ENCODE measurements around the gene PTPN5.

DNA sequence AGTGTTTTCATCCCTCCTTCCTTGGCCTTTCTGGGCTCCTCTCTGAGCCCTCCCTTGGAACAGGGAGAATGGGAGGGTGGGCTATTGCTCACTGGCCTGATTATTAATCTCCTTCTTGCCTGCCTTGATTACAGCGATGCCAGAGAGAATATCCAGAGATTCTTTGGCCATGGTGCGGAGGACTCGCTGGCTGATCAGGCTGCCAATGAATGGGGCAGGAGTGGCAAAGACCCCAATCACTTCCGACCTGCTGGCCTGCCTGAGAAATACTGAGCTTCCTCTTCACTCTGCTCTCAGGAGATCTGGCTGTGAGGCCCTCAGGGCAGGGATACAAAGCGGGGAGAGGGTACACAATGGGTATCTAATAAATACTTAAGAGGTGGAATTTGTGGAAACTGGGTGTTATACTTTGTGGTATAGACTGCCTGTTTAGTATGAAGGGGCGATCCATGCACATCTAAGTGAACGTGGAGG, 3.6 kb downstream of the SAA1 start:
- PRO-cap: no peak
- RAMPAGE, long total RNA, 2 experiments: no peak in any of the 2 experiments

GRCh38 chr11:18311765-18312529, 10.0 kb downstream of the HPS5 start:
- PRO-cap: no peak
- RAMPAGE, long total RNA, 2 experiments: start-site peak on the minus strand in 1 of 2 experiments, at chr11:18312036-18312084 at its widest, 143 reads per replicate

- PRO-cap: no peak
- RAMPAGE, long total RNA, 2 experiments: no peak in any of the 2 experiments
Observed at GRCh38 chr11:18383953-18384909, 10.1 kb upstream of the LDHA start.

- PRO-cap: no peak
- RAMPAGE, long total RNA, 2 experiments: no peak in any of the 2 experiments
Observed at GRCh38 chr11:18398871-18399323, 4.5 kb downstream of the LDHA start.

- PRO-cap: no peak
- RAMPAGE, long total RNA, 2 experiments: no peak in any of the 2 experiments
Observed at GRCh38 chr11:18588215-18588587, 333 bp downstream of the UEVLD start.

DNA sequence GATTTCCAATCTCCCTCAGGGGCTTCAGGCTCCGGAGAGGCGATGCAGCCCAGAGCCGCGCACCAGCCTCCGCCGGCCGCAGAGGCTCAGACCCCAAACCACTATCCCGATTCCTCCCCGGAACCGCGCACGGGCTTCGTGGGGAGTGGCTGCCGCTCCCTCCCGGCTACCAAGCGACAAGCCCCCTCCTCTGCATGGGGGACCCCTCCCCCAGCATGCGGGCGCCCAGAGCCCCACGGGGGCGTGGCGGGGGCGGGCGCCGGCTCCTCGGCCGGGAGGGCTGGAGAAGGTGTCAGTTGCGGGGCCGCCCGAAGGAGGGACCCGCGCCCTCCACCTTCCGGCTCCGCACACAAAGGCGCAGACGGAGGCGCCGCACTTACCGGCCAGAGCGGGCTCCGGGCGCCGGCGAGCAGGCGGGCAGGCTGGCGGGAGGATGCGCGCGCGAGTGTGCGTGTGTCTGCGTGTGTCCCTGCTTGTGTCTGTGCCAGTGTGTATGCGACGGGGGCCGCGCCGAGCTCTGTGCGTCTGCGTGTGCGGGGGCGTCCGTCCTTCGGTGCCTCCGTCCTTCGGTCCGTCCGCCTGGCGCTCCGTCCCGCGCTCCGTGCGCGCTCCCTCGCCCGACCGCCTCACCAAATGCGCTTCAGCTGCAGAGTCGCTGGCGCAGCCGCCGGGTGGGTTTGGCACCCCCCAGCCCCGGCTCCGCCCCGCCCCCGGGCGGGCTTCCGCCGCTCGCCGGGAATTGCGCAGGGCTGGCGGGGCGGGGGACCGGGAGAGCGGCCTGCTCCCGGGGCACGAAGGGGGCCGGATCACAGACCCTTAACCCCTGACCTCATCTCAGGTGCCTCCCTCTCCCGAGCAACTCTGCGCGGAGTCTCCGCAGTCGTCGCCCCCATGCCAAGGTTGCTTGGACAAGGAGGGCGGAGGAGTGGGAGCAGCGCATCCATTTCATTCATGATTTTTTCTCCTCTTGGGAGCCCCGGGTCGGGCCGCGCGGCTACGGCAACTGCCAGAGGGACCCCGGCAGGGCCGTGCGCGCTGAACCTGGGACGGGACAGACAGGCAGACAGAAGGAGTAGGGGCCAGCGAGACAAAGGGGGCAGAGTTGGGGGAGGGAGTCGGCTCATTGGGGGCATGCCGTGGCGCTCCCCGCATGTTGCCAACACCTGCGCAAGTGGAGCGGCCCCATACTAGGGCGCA, at the start of gene PTPN5:
Gene PTPN5, minus strand, starts transcription at position 654 of the 1,197 bp plus-strand sequence.
- PRO-cap: unidirectional peak, minus-strand start at position 631 of the sequence
- RAMPAGE, long total RNA, 2 experiments: start-site peak on the minus strand in 1 of 2 experiments, centred at position 669 of the sequence, 8 reads per replicate

- PRO-cap: no peak
- RAMPAGE, long total RNA, 2 experiments: no peak in any of the 2 experiments
Observed at GRCh38 chr11:19135347-19136467, 18.7 kb downstream of the ZDHHC13 start.

GRCh38 chr11:19218714-19219392, 17.1 kb upstream of the CSRP3 start:
- PRO-cap: no peak
- RAMPAGE, long total RNA, 2 experiments: no peak in any of the 2 experiments

GRCh38 chr11:19243082-19243541, 2.4 kb upstream of the E2F8 start:
- PRO-cap: no peak
- RAMPAGE, long total RNA, 2 experiments: no peak in any of the 2 experiments

- PRO-cap: no peak
- RAMPAGE, long total RNA, 2 experiments: no peak in any of the 2 experiments
Observed at GRCh38 chr11:19345499-19346128, 104.9 kb upstream of the E2F8 start.

- PRO-cap: no peak
- RAMPAGE, long total RNA, 2 experiments: no peak in any of the 2 experiments
Observed at GRCh38 chr11:19350324-19351352, 109.9 kb upstream of the E2F8 start.

DNA sequence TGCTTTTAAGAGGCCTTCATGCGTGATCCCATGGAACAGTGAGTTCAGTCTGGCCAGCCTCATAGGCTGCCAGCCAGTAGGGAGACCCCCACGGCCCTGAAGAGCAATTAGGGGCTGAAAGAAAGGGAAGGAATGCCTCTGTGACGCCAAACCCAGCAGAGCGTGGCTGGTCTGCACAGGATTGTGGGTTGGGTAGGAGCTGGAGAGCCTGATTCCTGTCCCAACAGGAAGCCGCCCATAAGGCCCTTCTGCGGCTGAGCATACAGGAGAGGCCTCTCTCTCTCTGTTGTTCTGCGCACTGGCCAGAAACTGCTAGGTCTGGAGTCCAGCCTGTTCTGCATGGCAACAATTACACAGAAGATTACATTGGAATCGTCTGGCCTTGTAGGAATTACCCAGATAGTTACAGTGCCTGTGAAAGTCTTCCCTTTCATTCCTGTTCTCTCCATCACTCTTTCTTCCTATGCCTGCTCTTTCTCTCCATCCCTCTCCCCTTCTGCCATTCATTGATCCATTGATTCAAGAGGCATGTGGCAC, 181.6 kb upstream of the E2F8 start:
- PRO-cap: no peak
- RAMPAGE, long total RNA, 2 experiments: no peak in any of the 2 experiments

DNA sequence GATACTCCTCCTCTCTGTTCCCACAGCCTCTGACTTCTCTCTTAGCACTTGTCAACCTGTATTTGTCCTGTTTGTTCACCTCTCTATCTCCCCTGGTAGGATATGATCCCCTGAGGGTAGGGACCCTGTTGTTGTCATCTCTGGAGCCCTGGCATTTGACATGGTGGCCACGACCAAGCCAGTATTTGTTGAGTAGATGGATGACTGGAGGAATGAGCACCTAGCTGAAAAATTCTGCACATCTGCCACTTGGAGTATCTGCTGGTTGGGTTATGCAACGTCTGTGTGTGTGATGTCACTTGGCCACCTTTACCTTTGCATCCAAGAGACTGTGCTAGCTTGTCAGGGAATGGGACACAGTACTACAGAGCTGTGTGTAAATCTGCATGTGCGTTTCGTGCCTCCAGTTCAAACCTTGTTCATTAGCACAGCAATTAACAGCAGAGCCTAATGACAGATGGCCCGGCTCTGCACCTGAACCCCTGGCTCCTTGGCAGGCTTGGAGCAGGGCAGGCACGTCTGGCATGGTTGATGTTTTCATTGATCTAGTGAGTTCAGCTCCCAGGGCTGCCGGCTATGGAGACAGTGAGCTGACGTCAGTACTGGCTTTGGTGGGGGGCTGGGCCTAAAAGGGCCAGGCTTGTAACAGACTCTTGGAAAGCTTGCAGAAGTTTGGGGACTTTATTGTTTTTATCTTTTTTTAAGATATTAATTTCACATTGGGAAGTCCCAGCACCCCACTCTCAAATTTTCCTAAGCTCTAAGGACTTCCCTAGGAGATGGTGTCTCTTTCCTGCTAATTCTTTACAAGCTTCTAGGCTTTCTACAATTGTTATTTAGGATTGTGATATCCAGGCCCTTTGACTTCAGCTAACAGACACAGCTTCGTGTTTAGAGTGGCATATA, 188.4 kb upstream of the NAV2 start:
- PRO-cap: no peak
- RAMPAGE, long total RNA, 2 experiments: no peak in any of the 2 experiments

DNA sequence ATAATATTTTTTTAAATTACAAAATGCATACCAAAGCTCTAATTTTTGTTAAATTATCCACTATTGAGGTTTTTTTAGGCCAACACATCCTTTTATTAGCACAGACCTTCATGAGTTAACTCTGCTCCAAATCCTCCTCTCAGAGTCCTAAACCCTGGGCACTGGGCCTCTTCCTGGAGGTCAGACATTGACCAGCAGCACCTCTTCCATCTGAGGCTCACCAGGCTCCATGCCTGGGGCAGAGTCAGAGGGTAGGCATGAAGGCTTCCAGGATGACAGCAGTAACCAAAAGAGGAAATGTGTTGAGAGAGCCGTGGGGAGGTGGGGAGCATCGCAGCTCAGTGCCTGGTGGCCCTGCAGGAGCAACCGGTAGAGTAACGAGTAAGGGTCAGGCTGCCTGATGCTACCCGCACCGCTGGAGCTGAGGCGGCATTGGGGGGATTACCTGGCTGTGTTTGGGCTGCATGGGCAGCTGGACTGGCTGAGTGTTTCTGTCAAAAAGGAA, 9.5 kb upstream of the NAV2 start:
- PRO-cap: no peak
- RAMPAGE, long total RNA, 2 experiments: no peak in any of the 2 experiments

GRCh38 chr11:19713545-19714268, 1.1 kb downstream of the NAV2 start:
- PRO-cap: no peak
- RAMPAGE, long total RNA, 2 experiments: no peak in any of the 2 experiments

DNA sequence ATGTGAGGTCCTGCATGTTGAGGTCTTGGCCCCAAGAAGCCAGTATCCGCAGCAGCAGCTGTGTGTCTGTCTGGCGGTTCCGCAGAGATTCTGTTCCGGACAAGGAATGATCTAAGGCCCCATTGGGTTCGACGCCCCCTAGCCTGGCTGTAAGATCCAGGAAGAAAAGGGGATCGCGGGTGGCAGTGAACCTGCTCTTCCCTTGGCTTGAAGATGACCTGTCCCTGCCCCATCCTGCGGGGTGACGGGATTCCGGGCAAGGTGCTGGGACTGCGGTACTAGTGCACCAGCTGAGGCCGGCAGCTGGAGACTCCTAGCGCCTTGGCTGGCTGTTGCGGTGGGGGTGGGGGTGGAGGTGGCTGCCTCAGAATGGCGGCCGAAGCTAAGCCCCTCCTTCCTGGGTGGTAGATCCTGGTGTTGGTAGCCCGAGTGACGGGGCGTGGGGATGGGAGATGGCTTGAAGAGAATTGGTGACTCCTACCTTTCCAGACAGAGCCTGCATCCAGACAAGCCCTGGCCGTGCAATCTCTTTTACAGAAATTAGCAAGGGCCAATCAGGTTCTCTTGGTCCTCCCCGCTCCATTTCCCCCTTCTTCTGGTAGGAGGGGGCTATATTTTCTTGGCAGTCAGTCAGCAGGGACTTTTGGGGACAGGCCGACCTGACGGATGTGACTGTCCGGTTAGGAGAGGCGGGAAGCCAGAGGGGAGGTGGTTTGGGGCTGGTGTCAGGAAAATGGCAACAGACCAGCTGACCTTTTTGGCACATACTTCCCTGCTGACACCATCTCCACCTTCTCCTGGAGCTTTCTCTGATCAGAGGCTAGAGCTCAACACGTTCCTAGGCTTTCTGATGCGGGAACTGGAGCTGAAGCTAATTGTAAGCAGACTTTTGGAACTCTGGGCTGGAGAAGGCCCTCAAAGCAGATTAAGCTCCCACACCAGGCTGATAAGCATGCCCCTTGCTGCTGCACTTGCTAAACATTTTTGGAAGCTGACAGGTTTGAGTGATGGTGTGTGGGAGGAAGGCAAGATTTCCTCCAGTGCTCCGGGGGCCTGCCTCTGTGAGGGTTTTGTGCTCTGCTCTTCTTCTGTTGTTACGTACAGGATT, 2.0 kb downstream of the NAV2 start:
- PRO-cap: no peak
- RAMPAGE, long total RNA, 2 experiments: start-site peak on the minus strand in 1 of 2 experiments, centred at position 317 of the sequence, 31 reads per replicate

DNA sequence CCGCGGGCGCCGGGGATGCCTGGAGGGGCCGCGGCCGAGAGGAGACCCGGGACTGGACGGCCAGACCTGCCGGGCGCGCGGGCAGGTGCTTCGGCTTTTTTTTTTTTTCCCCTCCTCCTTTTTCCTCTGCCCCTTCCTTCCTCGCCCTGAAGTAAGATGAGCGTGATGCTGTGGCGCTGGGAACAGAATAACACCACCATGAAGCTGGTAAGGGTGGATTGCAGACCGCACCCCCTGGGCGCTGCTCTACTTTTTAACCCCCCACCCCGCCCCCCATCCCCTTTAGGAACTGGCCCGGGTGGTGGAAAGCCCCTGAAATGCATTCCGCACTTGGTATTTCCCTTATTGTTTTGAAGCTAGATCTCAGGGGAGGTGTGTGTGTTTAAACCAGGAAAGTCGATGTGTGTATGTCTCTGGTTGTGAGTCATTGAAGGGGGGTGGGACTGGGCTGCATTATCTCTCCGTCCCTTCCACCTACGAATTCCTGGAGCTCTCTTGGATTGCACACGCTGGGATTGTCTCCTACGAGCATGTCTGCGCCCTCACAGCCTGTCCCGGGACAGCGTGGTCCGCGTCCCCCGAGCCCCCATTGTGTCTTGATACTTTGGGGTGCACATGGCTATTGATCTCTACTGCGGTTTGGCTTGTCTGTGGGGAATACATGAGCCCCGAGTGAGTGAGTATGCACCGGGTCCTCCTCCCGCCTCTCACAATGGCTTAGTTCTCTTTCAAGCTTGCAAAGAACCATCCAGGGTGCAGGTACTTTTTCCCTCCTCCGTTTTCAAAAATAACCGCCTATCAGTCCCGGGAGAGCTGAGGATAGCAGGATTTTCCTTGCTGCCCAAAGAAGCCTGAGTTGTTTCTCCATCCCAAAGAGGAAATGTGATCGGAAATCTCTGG, 64.9 kb downstream of the NAV2 start:
- PRO-cap: no peak
- RAMPAGE, long total RNA, 2 experiments: no peak in any of the 2 experiments

- PRO-cap: no peak
- RAMPAGE, long total RNA, 2 experiments: no peak in any of the 2 experiments
Observed at GRCh38 chr11:19789652-19790458, 77.2 kb downstream of the NAV2 start.

DNA sequence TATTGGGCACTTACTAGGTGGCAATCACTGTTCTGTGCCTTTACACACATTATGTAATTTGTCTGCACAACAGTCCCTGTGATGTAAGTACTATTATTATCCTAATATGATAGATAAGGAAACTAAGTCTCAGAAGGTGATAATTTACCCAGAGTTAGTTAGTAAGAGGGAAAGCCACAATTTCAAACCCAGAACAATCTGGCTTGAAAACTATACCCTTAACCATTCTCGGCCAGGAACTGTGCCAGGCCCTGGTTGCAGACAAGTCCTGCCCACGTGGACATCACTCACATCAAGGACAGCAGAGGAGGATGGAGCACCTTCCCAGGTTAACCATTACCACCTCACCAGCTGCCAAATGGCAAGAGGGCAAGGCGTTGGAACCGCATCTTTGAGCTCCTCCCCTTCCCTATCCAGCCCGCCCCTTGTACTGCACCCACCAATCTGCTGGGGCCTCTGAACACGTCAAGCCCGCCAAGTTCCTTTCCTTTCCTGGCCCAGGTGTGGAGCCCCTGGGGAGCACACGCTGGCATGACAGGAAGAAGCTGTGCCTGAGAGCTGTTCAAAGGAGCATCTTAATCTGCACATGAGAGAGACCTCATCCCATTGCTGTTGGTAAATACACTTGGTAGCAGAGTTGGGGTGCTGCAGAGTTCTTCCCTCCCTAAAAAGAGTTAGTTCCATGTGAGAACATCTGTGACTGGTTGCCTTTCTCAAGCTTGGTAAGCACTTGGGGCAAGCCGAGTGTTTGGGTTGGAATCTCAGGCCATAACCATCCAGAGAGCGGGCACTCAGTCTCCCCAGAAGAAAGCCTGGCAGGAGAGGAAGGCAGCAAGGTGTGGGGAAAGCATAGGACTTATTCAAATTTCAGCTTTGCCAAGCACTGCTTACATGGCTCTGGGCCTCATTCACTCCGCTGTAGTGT, 78.6 kb downstream of the NAV2 start:
- PRO-cap: no peak
- RAMPAGE, long total RNA, 2 experiments: no peak in any of the 2 experiments

GRCh38 chr11:19829604-19829928, 116.9 kb downstream of the NAV2 start:
- PRO-cap: no peak
- RAMPAGE, long total RNA, 2 experiments: no peak in any of the 2 experiments